ENCODE measurements around the genes MAGEF1, MAP3K13, DGKG and CRYGS.

- PRO-cap = no peak
- RAMPAGE, long total RNA, 2 experiments = no peak in any of the 2 experiments
These were observed 6.2 kb downstream of the EPHB3 start for GRCh38 chr3:184567623-184568442.

- PRO-cap = no peak
- RAMPAGE, long total RNA, 2 experiments = no peak in any of the 2 experiments
These were observed 42.0 kb downstream of the EPHB3 start for GRCh38 chr3:184603462-184604099.

DNA sequence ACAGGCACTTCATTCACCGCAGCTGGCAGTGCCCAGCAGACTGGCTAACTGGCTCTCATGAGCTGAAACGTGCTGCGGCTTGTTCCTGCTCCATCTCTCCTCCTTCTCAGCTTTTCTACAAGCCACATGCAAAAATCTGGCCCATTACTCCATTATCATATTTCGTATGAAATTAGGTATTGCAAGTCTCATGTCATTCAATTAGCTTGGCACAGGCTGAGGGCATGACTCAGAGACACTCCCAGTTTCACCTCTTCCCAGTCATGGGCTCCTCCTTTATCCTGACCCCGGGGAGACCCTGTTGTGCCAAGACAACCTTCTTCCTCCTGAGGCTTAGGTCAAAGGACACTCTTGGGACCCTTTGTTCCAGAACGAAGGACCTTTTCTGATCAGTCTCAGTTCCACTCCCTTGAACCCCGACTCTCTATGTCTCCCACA is 59.9 kb downstream of the MAGEF1 start:
- PRO-cap = no peak
- RAMPAGE, long total RNA, 2 experiments = no peak in any of the 2 experiments

DNA sequence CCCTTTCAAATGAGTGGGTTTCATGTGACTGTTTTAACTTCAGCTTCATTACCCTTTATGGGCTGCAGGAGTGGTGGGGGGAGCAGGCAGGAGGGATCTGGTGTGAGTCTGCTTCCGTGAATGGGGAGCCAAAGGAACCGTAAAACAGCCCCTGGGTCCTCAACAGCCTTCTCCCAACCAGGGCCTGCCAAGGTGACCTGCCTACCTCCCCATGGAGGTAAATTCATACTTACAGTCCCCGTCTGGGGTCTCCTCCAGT is 31.2 kb downstream of the MAGEF1 start:
- PRO-cap = no peak
- RAMPAGE, long total RNA, 2 experiments = no peak in any of the 2 experiments

- PRO-cap = bidirectional peak, plus-strand start at chr3:184712243, minus-strand start at chr3:184712009
- RAMPAGE, long total RNA, 2 experiments = start-site peak on the plus strand in 1 of 2 experiments, at chr3:184712184-184712243 at its widest, 15 reads per replicate; start-site peak on the minus strand in 2 of 2 experiments, at chr3:184711959-184712050 at its widest, 565 to 675 reads per replicate
These were observed at the start of gene MAGEF1 for GRCh38 chr3:184711767-184712592. MAGEF1 (minus strand) TSS chr3:184712064.

DNA sequence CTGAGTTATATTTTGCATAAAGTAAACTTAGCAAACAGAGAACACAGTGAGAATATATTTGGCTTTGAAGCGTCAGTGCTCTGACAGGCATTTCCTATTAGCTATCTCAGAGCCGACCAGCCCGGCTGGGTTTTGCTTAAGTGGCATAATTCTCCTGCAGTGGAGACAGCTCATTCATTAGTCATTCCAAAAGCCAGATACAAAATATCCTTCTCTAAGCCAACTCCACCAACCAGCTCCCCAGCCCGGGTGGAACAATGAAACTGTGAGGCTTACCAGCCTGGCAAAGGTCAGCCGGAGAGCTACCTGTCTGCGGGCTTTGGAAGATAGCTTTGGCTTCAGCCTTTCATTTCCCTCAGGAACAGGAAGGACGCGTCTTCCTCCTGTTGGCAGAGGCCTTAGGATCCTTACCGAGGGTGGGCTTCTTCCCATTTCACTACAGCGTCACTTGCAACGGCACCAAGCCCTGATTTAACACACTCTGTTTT is 26.3 kb upstream of the MAGEF1 start:
- PRO-cap = no peak
- RAMPAGE, long total RNA, 2 experiments = no peak in any of the 2 experiments

GRCh38 chr3:185078321-185078860 is 74.5 kb downstream of the C3orf70 start:
- PRO-cap = no peak
- RAMPAGE, long total RNA, 2 experiments = no peak in any of the 2 experiments

DNA sequence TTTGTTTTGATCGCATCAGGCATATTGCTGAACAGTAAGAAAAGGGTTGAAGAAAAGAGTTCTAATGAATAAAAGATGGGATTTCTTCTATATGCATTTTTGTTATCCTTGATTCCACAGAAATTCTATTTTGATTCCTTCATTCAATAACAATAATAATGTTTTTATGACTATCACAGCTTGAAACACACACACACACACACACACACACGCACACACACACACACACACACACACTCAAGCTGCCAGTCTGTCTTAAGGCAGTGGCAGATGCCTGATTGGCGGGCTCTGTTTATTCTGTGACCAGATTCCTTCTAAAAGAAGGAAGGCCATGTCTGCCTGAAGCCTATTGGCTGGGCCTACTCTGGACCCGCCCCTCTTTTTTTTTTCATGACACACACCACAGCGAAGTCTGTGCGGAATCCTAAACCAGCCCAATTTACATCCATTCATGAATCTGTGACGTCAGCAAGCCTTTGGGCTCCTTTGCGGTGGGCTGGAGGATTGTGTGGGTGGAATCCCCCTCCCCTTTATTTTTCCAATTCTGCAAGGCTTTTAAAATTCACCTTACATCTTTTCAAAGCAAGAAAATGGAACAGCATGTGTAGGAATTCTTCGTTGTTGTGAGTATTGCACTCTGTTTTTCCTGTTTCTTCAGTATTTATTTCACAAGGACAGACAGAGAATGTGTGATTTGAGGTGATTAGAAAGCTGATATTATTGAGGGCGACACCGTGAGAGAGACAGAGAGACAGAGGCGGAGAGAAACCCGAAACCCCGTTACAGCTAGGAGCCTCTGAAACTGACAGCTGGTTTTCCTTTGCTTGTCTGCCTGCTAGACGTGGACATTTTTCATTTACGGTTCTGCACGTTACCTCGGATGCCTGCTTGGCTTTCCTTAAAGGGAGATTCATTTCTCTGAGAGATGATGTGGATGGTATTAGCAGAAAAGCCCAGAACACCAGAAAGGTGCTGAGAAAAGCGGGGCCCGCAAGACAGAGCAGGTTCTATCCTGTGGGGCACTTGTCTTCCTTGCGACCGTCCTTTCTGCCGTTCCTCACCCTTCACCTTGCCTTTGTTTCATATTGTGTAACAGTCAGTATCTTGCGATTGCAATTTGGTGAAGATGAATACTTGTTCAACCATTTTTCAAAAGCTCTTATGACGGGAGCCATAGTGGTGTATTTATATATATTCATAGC is at the start of gene MAP3K13:
TSS of gene MAP3K13 (plus strand) at position 391 of the 1,202 bp plus-strand sequence.
- PRO-cap = unidirectional peak, plus-strand start at position 437 of the sequence
- RAMPAGE, long total RNA, 2 experiments = no peak in any of the 2 experiments

GRCh38 chr3:185405974-185406323 is 43.0 kb downstream of the MAP3K13 start:
- PRO-cap = no peak
- RAMPAGE, long total RNA, 2 experiments = no peak in any of the 2 experiments

DNA sequence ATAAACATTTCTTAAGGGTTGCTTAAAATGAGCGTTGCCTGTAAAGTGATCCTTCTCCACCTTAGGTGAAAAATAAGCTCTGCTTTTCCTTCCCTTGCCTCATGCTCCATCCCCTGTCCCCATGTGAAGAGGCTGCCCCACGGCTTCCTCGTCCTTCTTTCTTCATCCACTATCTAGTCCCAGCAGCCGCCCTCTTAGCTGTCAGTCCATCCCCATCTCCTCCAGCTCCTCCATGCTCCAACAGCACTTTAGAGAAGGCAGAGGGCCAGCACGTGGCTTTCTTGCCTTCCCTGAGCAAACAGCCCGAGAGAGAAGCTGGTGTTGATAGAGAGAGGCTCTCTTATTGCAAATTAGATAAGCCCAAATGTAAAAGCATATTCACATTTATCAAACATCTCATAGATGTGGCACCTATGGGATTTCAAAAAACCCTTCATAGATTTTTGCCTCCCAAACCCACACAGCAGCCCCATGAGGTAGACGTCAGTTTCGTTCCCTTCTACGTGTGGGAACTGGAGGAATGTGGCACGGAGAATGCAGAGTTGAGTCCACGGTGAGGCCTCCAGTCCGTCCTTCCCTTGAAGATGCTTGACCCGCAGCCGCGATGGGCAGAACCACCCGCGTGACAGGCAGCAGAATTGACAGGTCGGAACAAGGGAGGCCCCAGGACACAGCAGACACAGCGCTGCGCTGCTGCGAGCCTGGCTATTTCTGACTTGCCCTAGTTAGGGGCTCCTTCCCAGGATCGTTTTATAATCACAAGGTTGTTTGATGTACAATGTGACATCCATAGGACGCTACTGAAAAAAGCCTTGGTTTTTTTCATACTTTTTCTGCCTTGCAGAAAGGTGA is 9.3 kb upstream of the TMEM41A start:
- PRO-cap = no peak
- RAMPAGE, long total RNA, 2 experiments = no peak in any of the 2 experiments

GRCh38 chr3:185634149-185634880 is 48.2 kb downstream of the SENP2 start:
- PRO-cap = no peak
- RAMPAGE, long total RNA, 2 experiments = no peak in any of the 2 experiments

DNA sequence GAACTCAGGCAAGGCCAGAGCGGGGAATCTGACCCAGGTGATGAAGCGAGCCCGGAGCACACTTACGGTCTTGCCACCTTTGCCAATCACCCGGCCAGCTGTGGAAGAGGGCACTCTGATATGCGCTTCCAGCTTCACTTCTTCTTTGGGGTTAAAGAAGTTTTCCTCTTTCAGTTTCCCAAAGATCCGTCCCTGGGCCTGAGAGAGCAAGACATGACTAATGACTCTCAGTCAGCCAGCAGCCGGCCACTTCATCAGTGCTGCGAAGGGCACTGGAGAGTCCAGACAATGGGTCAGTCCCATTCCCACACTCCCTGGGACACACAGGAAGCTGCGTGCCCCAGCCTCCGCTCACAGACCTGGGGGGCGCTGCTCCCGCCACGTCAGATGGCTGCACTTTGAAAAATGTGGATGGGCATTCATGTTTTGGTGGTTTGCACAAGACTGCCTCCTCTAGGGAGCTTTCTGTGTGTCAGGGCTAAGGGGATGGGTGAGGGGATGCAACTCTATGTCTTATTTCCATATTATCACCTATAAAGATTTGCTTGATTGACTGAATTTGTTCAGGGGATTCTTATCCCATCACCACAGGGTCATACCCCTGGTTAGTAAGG is 63.3 kb downstream of the SENP2 start:
- PRO-cap = no peak
- RAMPAGE, long total RNA, 2 experiments = no peak in any of the 2 experiments

GRCh38 chr3:185702454-185703211 is 116.5 kb downstream of the SENP2 start:
- PRO-cap = no peak
- RAMPAGE, long total RNA, 2 experiments = no peak in any of the 2 experiments

- PRO-cap = no peak
- RAMPAGE, long total RNA, 2 experiments = no peak in any of the 2 experiments
These were observed 2.6 kb downstream of the IGF2BP2 start for GRCh38 chr3:185822111-185822768.

GRCh38 chr3:186095477-186095676 is 13.5 kb downstream of the ETV5 start:
- PRO-cap = no peak
- RAMPAGE, long total RNA, 2 experiments = no peak in any of the 2 experiments

- PRO-cap = bidirectional peak, plus-strand start at chr3:186362358, minus-strand start at chr3:186362234
- RAMPAGE, long total RNA, 2 experiments = start-site peak on the minus strand in 2 of 2 experiments, at chr3:186362205-186362286 at its widest, 37 to 41 reads per replicate
These were observed at the start of gene DGKG for GRCh38 chr3:186361504-186362599. DGKG (minus strand) TSS chr3:186362234.

- PRO-cap = no peak
- RAMPAGE, long total RNA, 2 experiments = no peak in any of the 2 experiments
These were observed 3.1 kb upstream of the DGKG start for GRCh38 chr3:186365002-186365568.

GRCh38 chr3:186406539-186407307 is 44.7 kb upstream of the DGKG start:
- PRO-cap = unidirectional peak, minus-strand start at chr3:186406796
- RAMPAGE, long total RNA, 2 experiments = no peak in any of the 2 experiments

DNA sequence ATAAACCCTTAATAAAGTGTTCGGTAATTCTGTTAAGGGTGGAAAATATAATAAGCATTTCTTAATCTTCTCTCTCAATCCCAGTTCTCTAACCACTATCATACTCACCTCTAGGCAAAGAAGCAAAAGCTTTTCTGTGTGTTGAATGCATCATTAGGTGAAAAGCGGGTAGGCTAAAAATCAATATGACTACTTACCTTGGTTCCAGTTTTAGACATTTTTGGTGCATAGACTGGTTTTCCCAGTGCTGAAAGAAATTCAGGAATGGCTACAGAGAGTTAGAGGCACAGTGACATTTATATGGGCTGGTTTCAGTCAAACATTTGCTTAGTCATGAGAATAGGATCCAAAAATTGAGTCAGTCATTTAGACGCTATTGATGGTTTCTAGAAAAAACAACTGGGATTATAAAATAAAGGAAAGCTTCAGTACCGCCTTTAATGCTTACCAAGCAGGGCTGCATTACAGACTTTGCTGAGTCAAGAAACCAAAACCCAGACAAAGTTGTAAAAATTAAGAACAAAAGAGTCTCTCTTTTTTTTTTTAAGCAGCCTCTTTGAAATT is at the start of gene CRYGS:
TSS of gene CRYGS (minus strand) at position 272 of the 564 bp plus-strand sequence.
- PRO-cap = no peak
- RAMPAGE, long total RNA, 2 experiments = no peak in any of the 2 experiments

DNA sequence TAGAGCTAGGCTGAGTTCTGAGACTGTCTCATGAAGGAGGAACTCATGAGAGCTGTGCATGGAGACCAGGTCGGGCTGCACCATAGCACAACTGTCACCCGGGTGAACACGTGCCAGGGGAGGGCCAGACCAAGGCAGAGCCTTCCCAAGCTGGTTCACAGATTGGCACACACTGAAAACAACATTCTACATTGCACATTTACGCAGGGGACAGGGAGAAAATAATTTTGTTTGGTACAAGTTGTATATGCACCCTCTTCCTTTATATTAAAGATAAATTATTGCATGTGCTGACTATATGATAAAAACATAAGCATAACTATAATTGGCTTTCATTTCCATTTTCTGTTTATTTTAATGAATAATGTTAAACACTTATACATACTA is 17.9 kb upstream of the AHSG start:
- PRO-cap = no peak
- RAMPAGE, long total RNA, 2 experiments = no peak in any of the 2 experiments